ENCODE data around the gene MAP6.

- PRO-cap: no peak
Observed at GRCh38 chr11:75430998-75431465, 2.0 kb downstream of the KLHL35 start.

GRCh38 chr11:75565986-75567079 is 4.3 kb downstream of the SERPINH1 start:
- PRO-cap: no peak

DNA sequence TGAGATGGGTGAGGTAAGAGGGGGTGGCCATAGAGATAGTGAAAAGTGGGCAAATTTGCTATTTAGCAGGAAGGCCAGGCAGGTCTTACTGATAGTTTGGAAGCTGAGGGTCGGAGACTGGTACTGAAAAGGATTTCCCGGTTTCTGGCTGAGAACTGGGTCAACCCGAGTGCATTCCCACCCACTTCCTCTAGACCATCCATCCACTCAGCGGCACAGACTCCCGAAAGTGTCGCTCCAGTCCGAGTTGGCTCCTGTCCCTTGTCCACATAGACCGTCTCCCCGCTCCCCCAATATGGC is 20.7 kb downstream of the SERPINH1 start:
- PRO-cap: bidirectional peak, plus-strand start at position 240 of the sequence, minus-strand start at position 231 of the sequence

DNA sequence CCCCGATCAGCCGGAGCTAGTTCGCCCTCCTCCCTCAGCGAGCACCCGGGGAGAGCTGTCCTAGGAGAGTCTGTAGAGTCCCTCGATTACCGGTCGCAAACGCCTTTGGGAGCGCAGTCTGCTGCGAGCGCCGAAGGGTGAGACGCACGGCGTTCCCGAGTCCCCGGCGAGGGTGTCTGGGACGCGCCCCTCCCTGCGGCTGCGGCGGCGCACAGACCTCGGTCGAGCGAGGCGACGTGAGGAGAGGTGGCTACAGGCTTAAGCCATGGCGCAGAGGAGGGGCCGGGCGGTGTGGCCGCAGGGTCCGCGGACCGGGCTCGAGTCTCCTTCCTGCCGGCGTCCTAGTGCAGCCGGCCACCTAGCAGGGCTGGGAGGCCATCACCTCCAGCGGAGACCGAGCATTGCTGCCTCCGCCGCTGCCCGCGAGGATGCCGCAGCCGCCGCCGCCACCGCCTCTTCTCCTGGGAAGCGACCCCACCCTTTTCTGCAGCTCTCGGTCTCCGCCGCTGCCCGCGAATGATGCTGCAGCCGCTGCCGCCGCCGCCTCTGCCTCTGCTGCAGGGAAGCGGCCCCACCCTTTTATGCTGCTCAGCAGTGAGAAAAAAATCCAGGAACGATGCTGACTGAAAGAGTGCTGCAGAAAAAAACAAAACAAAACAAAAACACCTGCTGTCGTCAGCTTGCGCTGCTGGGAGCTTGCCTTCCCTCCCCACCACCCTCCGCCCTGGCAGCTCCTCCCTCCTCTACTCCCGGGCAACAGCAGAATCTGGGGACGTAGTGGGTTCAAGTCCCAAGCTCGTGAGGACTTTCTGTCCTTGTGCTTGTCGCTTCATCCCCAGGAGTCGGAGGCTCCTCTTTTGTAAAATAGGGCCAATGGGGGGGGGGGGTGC is at the start of gene MAP6:
TSS of gene MAP6 (minus strand) at position 554 of the 890 bp plus-strand sequence.
- PRO-cap: bidirectional peak, plus-strand start at position 214 of the sequence, minus-strand start at position 554 of the sequence; bidirectional peak, plus-strand start at position 762 of the sequence, minus-strand start at position 726 of the sequence; unidirectional peak, minus-strand start at position 817 of the sequence

GRCh38 chr11:75718686-75719103 is 1.1 kb downstream of the MOGAT2 start:
- PRO-cap: no peak

DNA sequence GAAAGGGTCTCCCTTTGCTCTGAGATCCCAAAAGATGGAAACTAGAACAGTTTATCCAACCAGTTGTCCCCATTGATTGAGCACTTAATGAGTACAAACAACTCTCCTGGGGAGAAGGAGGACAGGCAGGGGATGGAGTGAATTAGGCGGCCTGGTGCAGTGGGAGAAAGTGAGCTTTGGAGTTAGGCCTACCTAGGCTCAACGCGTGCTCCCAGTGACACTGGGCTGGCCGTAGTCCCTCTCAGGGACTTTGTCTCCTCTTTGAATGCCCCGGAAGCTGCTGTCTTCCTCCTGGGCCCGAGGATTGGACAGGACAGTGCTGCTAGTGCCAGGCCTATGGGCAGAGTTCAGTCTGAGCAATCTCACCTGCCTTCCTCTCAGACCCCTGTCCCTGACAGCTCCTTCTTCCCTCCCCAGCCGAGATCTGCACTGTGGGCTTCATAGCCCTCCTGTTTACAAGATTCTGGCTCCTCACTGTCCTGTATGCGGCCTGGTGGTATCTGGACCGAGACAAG is 2.0 kb downstream of the MOGAT2 start:
- PRO-cap: no peak

DNA sequence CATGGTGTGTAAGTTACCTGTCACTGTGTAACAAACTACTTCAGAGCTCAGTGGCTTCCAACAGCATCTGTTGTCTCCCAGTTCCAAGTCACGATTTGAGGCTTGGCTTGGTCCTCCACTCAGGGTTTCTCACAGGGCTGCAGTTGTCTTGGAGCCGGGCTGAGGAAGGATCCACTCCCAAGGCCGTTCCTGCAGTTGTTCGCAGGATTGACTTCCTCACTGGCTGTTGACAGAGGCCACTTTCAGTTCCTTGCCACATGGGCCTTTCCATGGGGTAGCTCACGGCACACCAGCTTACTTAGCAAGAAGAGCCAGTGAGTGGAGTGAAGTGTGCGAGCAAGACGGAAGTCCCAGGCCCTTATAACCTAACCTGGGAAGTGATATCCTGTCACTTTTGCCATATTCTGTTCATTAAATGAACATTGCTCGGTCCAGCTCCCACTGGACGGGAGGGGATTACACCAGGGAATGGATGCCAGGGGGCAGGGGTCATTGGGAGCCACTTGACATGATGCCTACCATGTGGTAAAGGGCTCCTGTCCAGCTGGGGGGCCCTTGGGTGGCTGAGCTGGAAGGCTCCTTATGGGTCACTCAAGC is 13.3 kb upstream of the UVRAG start:
- PRO-cap: no peak

DNA sequence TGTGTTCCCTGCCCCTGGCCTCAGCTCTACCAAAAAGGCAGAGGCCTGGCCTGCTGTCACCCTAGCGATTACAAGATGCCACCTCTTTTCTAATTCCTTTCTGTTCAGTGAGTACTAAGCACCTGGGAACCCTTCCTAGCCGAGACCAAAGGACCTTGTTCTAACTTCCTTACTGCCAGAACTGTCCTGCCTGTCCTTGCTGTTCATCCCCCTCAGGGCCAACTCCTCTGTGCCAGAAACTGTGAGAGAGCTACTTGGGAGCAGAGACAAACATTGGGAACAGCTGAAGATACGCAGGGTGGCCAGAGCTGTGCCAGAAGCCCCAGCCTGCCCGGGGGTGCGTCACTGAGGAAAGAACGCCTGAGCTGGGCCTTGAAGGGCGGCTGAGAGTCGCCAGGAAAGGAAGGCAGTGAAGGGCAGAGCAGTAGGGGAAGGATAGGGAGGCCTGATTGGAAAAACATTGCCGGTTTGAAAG is 12.7 kb upstream of the UVRAG start:
- PRO-cap: no peak

DNA sequence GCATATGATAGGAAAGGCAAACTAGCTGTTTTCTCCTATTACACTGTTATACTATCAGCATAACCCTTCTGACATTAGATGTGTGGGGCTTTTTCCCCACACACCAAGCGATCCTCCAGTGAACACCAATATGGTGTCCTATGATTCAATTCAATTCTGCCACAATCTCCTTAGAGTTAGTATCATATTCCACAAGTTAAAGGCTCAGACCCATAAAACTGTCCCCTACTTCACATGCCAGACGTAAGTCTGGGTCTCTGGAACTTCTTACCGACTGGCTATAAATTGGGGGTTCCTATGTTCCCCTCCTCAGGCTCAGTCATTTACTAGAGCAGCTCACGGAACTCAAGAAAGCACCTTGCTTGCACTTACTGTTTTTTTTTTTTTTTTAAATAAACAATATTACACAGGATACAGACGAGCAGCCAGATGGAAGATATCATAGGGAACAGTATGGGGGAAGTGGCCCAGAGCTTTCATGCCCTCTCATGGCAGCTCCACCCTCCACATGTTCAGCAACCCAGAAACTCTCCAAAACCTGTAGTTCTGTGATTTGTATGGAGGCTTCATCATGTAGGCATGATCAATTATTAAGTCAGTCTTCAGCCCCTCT is 7.4 kb downstream of the UVRAG start:
- PRO-cap: no peak

DNA sequence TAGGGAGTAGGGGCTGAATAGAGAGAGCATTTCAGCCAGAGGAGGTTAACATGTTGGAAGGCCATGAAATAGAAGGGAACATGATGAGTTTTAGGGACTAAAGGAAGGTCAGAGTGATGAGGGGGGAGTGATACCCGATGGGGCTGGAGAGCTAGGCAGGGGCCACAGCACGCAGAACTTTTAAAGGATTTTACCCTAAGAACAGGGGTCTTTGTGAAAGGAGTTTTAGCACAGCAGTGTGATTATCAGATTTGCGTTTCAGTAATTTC is 74.9 kb downstream of the UVRAG start:
- PRO-cap: no peak

DNA sequence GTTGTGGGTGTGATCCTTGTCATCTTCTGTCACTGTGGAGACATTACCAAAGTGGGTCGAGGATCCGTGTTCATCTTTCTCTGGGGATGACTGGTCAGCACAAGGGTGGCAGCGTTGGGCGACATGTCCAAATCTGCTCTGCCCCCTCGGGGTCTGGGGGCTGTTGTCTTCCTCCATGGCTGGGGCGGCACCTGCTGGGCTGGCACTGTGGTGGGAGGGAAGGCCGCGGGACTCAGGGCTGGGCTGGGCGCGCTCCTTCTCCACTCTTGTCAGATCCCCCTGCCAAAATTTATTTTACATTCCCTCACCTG is 96.4 kb downstream of the UVRAG start:
- PRO-cap: no peak

DNA sequence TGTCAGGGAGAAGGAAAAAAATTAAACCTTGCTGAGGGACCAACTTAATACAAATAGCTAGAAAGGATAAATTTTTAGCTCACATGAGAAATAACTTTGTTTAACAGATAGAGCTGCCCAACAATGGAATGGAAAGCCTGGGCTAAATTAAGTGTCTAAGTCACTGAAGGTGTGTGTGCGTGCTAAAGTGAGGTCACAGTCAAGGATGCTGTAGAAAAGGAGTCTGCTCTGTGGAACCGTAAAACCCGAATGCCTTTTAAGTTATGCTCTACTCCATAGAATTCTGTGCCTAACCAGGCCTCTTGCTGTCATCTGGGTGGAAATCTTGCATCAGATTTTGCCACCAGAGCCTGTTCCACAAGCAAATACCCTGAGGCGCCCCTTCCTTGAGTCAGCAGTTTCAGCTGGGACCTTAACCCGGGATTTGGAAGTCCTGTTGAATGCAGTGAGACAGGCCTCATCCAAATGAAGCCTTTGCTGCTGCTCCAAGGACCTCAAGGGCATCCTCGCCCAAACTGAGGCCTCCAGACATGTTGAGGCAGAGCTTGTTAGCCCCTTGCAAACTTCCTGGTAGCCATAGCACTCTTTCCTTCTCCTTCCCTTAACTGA is 109.8 kb downstream of the WNT11 start:
- PRO-cap: no peak

GRCh38 chr11:76227969-76228534 is 21.8 kb upstream of the WNT11 start:
- PRO-cap: no peak

- PRO-cap: no peak
Observed at GRCh38 chr11:76269034-76269841, 62.9 kb upstream of the WNT11 start.

DNA sequence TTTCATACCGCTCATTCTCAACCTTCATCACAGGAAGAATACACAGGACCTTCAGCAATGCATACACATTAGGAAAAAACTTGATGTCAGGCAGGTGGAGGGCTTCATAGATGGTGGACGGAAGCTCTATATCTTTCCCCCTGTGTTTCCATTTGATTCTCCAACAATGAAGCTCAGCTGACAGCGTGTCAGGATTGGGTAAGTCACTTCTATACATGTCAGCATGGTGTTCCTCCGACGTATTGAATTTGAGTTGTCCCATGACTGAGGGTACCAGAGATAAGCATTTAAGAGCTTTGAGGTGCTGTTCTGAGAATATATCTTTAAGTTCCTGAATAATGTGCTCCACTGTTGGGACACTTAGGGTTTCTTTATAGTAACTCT is 29.9 kb downstream of the THAP12 start:
- PRO-cap: no peak

GRCh38 chr11:76660752-76661348 is 9.7 kb downstream of the LRRC32 start:
- PRO-cap: no peak

DNA sequence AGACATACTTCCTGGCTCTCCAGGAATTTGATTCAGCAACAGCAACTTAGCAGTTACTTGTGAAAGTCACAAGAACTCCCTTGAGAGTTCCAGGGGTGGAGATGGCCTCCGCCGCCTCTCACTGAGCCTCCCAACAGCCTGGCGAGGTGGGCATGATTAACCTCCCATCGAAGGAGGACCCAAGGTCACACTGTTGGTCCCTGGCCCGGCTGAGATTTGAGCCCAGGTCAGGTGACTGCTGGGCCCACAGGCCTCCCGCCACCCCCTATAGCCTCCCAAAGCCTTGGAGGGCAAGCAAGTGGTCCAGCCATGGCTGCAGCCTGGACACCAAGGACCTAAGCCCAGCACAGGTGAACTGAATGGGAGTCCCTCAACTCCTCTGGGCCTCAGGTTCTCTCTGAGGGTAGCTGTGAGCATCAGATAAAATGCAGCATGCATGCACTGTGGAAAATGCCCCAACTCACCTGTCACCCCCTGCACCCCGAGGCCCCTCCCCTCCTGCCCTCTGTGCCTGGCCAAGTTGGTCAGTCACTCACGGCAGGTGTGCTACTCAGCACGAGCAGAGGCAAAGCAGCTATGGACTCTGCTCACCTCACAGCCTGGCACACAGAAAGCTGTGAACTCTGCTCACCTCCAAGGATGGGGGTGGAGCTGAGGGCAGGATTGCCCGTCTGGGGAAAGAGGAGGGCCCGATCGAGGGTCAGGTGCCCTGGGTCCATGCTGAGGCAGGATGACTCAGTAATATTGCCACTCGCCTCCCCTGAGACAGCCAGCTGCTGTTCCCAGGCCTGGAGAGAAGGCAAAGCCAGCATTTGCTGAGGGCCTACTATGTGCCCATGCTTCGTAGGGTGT is 13.8 kb upstream of the TSKU start:
- PRO-cap: no peak

DNA sequence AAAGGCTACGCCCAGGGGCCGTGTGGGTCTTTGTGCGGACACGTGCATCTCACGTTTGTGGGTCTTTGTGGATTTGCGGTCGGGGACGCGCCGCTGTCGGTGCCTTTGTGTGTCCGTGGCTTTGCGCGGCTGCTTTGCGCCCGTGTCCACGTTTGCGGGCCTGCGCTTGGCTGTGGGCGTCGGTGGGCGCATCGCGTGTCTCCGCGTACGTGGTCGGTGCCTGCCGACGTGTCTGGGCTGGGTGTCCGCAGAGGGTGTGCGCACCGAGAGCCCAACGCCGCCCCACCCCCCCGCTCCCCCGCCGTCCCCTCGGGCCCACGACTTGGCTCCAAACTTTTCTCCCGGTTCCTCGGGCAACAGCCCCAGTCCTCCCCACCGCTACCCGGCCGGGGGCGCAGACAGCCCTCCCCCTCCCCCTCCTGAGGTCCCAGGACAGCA is 483 bp downstream of the TSKU start:
- PRO-cap: bidirectional peak, plus-strand start outside the sequence, minus-strand start at position 234 of the sequence; bidirectional peak, plus-strand start outside the sequence, minus-strand start at position 364 of the sequence

GRCh38 chr11:77063273-77063912 is 3.4 kb upstream of the CAPN5 start:
- PRO-cap: no peak

- PRO-cap: no peak
Observed at GRCh38 chr11:77075588-77075905, 8.8 kb downstream of the CAPN5 start.

Measured in neuron (in vitro differentiated cells).